Jejunum (tissue), 1 donor: ENCODE results near the genes BCAN, PRCC, ETV3, FCRL5, OR6Y1 and OR6N1.

- PRO-cap: no peak
These were observed at the start of gene BCAN for GRCh38 chr1:156641622-156642257. TSS of gene BCAN (plus strand) at chr1:156642117.

DNA sequence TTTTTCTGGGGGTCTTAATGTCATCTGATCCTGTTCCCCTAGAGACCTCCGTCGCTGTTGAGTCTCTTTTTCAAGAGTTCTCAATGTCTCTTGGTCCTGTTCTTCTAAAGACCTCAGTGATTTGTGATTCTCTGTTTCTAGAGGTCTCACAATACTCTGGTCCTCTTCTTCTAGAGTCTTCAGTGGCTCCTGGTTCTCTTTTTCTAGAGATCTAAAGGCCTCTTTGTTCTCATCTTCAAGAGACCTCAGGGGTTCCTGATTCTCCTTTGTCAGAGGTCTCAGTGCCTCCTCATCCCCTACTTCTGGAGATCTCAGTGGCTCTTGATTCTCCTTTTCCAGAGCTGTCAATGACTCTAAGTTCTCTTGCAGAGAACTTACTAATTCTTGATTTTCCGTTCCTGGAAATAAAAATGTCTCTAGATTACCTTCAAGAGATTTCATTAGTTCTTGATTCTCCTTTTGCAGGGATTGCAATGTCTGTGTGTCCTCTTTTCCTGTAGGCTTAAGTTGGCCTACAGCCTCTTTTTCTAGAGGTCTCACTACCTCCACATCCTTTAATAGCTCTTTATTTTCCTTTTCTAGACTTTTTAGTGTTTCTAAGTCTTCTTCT is 5.3 kb downstream of the NES start:
- PRO-cap: no peak

DNA sequence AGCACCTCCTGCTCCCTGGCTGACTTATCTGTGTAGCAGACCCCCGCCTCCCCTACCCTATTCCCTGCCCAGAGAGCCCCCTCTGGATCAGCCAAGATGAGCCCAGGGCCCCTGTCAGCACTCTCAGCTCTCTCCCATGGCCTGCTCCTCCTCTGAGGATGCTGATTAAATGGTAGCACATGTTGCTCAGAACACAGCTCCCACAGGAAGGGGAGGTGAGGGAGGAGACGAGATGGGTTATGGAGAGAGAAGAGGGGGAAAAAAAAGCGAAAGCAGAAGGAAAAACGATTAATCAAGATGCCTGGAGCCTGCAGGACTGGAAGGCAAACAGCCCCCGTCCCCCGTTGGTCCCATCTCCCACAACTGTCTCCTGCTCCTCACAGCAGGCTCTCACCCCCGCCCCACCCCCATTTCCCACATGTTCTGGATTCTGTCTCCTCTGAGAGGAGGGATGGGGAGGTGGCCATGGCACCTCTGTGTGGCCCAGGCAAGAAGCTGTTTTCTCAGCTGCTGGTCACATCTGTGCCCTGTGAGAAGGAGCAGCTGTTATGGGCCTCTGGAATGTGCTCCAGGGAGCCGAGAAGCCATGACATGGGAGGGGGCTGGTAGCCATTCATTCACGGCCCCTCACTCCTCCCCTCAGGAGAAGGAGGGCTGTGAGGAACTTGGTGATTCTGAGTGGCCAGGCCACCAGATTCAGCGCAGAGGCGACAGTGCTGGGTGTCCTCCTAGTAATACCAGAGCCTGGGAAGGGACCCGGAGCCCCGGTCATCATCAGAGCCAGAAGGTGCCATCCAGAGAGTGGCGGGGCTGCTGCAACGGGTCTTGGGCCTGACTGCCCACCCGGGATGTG is 1.6 kb downstream of the NES start:
- PRO-cap: no peak

DNA sequence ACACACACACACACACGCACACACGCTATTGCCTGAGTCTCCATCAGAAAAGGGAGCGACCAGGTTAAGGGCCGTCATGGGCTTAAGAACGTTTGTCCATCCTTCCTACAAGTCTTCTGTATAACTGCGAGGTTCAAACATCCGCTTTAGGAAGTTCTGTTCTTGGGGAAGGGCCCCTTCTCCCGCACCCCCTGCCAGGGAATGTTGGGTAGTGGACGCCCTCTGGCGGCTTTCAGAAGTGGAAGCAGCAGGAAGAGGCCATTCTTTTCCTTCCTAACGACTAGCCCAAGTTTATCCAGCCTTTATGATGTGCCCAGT is 748 bp upstream of the NES start:
- PRO-cap: no peak

- PRO-cap: no peak
These were observed 1.5 kb upstream of the HDGF start for GRCh38 chr1:156752890-156753504.

- PRO-cap: bidirectional peak, plus-strand start at chr1:156767432, minus-strand start at chr1:156767161; unidirectional peak, plus-strand start at chr1:156767506
These were observed at the start of gene PRCC for GRCh38 chr1:156767023-156767719. TSS of gene PRCC (plus strand) at chr1:156767535.

DNA sequence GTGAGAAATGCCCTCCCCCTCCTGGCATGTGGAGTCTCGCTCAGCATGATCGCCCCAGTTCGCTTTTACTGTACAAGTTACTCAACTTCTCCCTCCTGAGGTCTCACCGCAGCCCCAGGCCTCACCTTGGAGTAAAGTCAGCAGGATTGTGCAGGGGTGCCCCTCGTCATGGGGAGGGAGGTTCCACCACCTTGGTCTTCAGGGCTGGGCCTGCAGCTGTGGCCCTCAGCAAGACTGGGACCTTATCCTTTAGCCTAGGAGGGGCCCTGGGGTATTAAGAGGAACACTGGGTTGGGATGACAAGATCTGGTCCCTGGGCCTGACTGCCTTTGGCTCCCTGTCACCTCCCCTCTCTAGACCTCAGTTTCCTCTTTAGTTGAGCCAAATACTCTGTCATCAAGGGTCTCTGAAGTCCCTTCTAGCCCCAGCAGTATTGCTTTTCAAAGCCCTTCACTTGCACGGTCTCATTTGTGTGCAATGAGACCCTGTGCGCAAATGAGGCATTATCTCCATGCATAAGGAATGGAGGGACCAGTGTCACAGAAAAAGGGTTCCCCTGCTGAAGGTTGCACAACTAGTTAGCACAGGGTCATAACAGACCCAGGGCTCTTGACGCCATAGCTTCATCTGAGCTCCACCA is 12.9 kb downstream of the SH2D2A start:
- PRO-cap: no peak

GRCh38 chr1:156927355-156928154 is 7.1 kb downstream of the LRRC71 start:
- PRO-cap: no peak

DNA sequence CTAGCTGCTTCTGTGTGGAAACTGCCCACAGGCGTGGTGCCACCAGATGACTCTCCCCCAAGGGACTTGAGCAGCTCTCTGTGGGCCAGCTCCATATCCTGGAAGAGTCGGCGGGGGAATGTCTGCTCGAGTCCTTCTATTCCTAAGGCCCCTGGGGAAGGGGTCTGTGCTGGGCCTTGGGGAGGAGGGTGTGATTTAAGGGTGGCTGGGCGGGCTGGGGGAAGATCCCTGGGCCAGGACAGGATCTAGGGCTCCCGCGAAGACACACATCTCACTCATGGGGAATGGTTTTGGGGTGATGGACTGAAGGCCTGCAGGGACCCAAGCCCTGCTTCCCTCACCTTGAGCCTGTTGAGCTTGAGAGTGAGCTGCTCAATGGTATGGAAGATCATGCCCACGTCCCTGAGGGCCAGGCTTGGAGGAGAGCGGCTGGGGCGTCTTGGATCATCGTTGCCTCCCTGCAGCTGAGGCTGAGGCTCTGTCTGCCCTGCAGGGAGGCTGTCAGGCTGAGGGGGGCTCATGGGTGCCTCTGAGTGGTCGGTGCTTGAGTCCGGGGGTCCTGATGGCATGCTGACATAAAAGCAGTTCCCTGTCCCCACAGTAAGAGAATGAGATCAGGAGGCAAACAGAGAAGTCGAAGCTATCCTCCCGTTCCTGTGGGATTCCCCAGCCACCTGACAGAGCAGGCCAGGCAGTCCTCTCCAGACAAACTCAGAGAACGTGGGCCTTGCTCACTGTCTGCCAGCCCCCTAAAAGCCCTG is 16.7 kb downstream of the LRRC71 start:
- PRO-cap: no peak

- PRO-cap: no peak
These were observed 904 bp downstream of the ETV3 start for GRCh38 chr1:157136851-157138130.

- PRO-cap: bidirectional peak, plus-strand start at chr1:157138607, minus-strand start at chr1:157138395; unidirectional peak, minus-strand start at chr1:157139116
These were observed at the start of gene ETV3 for GRCh38 chr1:157138131-157139252. TSS of gene ETV3 (minus strand) at chr1:157138395.

DNA sequence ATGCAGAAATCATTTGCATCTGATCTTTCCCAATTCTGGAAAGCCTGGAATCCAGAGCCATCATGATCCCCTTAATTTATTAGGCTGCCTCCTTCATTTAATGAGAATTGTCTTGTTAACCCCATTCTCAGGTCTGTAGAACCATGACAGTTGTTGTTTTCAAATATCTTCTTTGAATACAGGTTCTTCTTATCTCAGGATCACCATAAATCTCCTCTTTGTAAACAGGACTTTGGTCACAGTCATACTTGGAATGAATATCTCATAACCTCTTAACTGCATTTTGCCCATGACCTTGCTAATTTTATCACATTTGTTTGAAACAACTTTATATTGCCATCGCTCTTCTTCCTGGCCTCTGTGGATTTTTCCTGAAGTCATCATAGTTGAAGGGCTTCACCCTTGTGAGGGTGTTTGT is 54.3 kb downstream of the FCRL5 start:
- PRO-cap: no peak

DNA sequence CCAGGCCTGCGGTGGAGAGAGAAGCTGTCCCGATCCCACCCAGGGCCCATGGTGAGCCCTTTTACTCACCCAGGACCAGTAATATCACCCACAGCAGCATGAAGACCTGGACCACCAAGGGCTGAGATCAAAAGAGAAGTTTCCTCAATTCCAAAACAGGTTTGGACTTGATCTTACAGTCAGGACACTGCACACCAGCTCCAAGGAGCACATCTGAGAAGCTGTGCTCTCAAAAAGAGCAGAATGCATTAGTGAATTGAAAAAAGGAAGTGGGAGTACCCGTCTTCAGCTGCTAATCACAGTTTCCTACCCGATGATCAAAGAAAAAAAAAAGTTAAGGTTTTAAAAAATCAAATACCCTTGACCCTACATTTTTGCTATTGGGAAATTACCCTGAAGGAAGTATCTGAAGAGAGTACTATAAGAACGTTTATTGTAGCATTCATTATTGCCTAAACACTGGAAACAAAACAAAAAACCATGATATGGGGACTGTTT is at the start of gene FCRL5:
FCRL5 (minus strand) TSS at position 253 of the 498 bp plus-strand sequence.
- PRO-cap: no peak

- PRO-cap: no peak
These were observed 9.3 kb upstream of the FCRL3 start for GRCh38 chr1:157709744-157710334.

- PRO-cap: unidirectional peak, minus-strand start at chr1:158011928
These were observed 18.1 kb downstream of the KIRREL1 start for GRCh38 chr1:158011336-158012130.

- PRO-cap: no peak
These were observed 1.1 kb upstream of the CD1D start for GRCh38 chr1:158179370-158180259.

DNA sequence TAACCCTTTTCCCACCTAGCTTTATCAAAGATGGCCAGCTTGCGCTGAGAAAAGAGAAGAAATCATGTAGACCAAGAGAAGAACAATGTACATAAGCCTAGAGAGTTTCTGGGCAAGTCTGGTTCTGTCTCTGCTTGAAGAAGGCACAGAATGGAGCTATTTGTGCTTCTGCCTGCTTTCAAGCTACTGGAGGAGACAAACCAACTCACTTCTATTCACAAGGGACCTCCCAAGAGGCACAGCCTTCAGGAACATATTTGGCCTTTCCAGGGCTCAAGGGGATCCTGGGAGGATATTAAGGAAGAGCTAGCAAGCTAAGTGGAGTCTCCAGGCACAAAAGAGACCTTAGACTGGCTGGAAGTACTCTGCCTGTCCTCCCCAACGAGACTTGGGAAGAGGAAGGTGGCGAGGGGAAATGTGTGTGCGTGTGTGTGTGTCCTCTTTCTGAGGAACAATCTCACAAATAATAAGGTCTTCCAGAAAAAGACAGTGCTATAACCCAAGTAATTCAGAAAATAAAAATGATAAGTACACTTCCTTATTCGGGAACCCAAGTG is at the start of gene OR6Y1:
OR6Y1 (minus strand) TSS at position 124 of the 557 bp plus-strand sequence.
- PRO-cap: no peak

- PRO-cap: no peak
These were observed 479 bp downstream of the SPTA1 start for GRCh38 chr1:158686019-158686452.

DNA sequence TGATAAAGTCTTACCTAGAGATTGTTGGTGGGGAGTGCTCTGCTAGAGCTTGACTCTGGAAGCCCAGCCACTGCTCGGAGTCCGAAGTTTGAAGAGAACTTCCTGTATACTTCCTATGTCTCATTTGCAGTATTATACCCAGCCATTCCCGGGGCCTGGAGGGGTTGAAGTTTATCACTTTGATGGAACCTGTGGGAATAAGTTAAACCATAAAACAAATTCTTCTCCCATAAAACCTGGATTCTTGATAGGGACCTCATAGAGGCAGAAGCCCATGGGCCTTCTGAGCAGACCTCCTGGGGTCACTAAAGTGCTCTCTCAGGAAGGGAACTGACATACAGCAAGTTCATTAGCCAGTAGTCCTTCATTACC is at the start of gene OR6N1:
OR6N1 (minus strand) TSS at position 189 of the 372 bp plus-strand sequence.
- PRO-cap: no peak

- PRO-cap: no peak
These were observed 855 bp upstream of the PYHIN1 start for GRCh38 chr1:158930309-158931084.